ENCODE measurements around a stretch of chr21.

GRCh38 chr21:46253465-46254352 is 25.1 kb upstream of the LSS start:
- PRO-cap: no peak

DNA sequence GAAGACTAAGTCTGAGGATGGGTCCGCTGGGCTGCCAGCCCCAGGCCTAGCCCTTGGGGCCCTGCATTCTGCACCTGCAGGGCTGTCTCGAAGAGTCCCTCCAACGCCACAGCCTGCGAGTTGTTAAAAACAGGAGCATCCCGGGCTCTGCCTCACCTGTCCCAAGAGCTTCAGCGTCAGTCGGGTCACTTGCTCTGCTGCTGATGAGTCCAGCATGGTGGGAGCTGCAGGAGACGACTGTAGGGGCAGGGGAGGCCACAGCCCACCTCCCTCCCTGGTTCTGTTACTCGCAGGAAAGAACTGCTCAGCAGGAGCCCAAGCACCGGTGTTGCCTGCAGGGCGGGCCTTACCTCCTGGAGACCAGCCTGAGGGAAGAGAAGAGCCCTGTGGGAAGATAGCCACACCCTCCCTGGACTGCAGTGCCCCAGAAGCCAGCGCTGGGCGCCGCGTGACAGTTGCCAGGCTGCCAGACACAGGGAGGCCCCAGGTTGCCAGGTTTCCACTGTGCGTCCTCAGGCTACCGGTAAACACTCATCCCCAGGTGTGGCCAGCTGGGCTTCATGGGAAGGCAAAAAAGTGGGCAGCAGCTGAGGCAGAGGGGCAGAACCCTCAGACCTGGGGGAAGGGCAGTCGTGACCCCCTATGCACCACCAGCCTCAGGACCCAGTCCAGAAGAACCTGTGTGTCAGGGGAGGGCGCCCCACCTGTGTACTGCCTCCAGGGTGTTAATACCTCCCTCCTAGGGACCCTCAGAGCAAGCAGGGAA is 5.6 kb downstream of the C21orf58 start:
- PRO-cap: no peak

GRCh38 chr21:46468027-46468642 is 9.4 kb downstream of the DIP2A start:
- PRO-cap: no peak

DNA sequence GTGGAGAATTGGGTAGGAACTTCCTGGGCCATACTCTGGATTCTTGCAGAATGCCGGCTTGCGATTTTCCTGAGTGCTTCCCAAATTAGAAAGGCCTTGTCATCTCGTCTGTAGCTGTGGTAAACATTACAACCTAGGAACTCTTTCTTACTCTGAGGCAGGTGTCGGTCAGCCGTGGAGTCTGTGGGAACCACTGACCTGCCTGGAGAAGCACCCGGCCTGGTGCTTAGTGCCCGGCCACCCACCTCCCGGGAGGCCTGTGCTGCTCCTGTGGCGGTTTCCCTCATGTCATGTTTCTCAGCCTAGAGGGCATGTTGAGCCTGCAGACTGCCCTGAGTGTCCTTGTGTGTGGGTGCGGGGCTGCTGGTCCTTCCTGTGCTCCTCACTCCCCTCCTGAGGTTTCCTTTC is 64.7 kb downstream of the S100B start:
- PRO-cap: no peak

GRCh38 chr21:46551330-46552151 is 53.3 kb downstream of the S100B start:
- PRO-cap: bidirectional peak, plus-strand start at chr21:46551822, minus-strand start at chr21:46551838

DNA sequence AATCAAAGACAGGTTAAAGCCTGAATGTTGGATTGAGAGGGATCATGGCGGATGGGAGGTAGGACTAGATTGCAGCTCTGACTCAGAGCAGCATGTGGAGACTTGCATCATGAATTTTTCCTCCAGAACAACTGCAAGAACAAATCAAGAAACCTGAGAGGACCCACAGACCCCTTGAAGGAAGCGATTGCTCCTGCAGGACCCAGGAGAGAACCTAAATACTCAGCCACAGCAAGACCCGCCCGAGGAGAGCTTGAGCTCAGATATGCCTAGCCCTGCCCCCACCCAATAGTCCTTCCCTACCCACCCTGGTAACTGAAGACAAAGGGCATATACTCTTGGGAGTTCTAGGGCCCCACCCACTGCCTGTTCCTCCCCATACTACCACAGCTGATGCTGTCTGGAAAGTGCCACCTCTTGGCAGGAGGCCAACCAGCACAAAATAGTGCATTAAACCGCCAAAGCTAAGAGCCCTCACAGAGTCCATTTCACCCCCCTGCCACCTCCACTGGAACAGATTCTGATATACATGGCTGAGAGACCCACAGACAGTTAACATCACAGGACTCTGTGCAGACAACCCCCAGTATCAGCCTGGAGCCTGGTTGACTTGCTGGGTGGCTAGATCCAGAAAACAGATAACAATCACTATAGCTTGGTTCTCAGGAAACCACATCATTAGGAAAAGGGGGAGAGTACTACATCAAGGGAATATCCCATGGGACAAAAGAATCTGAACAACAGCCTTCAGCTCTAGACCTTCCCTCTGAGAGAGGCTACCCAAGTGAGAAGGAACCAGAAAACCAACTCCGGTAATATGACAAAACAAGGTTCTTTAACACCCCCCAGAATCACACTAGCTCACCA is 19.3 kb downstream of the S100B start:
- PRO-cap: no peak

DNA sequence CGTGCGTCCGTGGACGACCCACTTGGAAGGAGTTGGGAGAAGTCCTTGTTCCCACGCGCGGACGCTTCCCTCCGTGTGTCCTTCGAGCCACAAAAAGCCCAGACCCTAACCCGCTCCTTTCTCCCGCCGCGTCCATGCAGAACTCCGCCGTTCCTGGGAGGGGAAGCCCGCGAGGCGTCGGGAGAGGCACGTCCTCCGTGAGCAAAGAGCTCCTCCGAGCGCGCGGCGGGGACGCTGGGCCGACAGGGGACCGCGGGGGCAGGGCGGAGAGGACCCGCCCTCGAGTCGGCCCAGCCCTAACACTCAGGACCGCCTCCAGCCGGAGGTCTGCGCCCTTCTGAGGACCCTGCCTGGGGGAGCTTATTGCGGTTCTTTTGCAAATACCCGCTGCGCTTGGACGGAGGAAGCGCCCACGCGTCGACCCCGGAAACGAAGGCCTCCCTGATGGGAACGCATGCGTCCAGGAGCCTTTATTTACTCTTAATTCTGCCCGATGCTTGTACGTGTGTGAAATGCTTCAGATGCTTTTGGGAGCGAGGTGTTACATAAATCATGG is 32.3 kb downstream of the PRMT2 start:
- PRO-cap: no peak